Ureter (tissue), 1 donor: ENCODE measurements around a stretch of chr14.

DNA sequence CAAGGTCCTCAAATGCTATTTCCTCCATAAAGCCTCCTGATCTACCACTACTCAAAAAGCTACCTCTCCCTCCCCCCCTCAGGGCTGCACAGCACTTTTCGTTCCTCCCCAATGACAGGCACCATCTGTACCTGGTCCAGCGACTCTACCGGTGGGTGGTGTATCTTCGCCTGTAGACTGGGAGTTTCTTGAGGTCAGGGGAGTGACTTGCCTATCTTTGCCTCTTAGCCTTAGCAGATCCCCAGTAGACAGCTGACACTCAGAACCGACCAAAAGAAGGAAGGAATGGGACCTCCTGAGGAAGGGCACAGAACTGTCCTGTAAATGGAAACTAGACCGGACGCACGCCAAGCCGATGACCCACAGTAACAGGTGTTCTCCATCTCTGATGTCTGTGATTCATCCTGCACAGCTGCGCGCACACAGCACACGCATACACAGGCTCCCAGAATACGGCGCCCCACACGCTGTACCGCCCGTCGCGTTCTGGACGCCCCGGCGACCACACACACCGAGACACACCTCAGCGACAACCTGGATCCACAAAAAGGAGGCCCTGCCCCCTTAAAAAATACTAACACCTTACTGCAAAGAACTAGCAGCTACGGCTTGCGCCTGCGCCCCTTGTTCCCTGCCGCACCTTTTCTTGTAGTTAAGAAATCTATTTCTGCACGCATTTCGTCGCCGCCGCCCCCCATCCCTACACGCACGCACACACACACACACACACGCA is 673 bp upstream of the TTC9 start:
- PRO-cap, result no peak

GRCh38 chr14:70655121-70655947 is 13.6 kb downstream of the TTC9 start:
- PRO-cap, result no peak

DNA sequence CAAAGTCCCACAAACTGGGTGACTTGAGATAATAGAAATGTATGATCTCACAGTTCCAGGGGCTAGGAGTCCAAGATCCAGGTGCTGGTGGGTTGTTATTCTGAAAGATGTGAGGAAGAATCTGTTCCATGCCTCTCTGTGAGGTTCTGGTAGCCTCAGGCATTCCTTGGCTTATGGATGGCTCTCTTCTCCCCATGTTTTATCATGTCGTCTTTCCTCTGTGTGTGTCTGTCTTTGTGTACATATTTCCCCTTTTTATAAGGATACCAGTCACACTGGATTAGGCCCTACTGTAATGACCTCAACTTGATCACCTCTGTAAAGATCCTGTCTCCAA is 25.2 kb downstream of the TTC9 start:
- PRO-cap, result no peak

DNA sequence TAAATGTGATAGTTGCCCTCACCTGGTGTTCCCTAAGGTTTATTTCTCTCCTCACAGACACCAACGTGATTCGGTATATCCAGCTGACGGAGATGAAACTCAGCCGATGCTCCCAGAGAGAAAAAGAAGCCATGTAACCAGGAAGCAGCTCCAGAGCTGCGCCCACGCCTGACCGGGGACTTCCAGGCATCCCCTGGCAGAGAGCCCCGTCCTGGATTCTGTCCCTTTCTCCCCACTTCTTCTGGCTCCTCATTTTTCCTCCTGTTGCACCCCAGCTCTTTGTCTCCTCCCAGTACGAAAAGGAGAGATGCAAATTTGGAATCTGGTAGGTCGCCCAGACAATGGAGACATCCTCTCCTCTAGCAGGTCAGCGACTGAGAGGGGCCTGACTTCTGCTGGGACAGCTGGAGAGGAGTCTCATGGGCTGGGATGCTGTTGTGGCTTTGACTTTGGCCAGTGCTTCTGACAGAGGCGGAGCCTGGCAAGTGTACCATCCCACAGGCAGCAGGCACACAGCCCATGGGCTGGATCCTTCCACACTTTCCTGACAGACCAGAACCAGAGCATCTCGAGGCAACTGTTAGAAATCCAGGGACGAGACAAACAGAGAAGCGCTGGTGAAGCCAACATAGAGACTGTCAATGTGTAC is 29.4 kb downstream of the TTC9 start:
- PRO-cap, result no peak

GRCh38 chr14:70698365-70698806 is 56.7 kb downstream of the TTC9 start:
- PRO-cap, result no peak

DNA sequence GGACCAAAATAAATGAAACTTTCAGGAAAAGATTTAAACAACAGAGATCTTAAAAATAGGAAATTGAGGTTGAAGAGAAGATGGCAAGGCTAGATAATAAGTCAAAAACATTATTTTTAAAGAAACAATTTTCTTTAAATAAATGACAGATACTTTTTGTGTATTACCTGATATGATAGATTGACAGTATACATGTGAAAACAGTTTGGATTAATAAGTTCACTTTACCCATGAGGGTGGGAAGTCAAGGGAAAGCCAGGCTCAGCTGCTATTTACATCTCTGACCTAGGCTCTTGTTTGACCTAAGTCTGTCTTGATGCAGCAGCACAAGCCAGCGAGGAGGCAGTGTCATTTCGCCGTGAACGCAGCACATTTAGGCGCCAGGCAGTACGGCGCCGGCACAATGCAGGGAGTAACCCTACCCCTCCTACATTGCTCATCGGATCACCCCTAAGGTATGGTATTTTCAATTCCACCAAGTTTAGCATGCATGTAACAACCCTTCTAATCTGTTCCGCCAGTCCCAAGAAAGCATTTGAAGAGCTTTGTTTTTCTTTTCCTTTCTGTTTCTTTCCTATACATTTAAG is 81.1 kb downstream of the PCNX1 start:
- PRO-cap, result no peak

DNA sequence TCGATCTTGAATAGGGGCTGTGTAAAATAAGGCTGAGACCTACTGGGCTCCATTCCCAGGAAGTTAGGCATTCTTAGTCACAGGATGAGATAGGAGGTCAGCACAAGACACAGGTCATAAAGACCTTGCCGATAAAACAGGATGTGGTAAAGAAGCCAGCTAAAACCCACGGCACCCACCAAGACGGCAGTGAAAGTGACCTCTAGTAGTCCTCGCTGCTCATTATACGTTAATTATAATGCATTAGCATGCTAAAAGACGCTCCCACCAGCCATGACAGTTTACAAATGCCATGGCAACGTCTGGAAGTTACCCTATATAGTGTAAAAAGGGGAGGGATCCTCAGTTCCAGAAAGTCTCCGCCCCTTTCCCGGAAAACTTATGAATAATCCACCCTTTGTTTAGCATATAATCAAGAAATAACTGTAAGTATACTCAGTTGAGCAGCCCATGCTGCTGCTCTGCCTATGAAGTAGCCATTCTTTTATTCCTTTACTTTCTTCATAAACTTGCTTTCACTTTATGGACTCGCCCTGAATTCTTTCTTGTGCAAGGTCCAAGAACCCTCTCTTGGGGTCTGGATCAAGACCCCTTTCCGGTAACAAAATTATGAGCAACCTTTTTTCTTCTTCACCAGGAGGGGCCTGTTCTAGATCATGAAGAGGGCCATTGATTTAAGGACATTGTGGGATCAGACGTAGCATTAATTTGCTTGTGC is 189.4 kb upstream of the SIPA1L1 start:
- PRO-cap, result no peak

GRCh38 chr14:71142262-71142795 is 177.9 kb upstream of the SIPA1L1 start:
- PRO-cap, result no peak

DNA sequence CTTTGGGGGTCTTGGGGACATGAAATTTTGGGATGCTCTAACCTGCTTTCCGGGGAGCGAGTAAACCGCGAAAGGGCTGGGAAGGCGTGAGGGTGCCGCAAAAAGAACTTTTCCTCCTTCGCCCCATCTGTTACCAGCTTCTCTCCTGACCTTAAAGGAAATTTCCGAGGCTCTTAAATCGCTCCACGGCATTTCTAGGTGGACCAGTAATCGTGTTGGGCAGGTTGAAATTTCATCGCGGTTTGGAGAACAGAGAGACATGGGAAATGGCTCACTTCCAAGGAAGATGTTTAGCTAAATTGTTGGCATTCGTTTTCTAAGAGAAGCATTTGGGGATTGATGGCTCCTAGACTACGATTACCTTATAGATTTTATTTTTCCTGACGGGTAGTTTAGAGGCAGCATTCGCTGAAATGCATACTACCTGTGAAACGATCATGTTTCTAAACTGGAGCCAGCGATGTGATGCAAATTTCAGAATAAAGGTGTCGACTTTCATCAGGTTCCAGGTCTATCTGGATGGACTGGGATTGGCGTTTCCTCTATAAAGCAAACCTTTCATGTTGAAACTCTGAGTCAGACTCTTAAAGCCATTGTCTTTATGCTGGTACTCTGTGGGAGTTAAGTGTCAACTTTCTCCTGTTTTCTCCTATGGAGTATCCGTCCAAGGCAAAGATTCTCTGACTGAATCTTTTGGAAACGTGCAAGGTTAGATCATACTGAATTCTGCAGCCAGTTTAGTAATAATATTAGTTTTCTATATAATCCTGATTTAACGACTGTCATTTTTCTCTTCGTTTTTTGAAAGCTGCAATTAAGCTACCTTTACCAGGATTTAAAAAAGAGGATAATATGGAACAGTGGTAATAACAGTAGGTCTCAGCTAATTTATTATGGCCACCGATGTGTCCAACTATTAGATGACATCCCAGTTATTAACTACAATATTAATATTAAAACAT is 1.6 kb downstream of the SIPA1L1 start:
- PRO-cap, result no peak

DNA sequence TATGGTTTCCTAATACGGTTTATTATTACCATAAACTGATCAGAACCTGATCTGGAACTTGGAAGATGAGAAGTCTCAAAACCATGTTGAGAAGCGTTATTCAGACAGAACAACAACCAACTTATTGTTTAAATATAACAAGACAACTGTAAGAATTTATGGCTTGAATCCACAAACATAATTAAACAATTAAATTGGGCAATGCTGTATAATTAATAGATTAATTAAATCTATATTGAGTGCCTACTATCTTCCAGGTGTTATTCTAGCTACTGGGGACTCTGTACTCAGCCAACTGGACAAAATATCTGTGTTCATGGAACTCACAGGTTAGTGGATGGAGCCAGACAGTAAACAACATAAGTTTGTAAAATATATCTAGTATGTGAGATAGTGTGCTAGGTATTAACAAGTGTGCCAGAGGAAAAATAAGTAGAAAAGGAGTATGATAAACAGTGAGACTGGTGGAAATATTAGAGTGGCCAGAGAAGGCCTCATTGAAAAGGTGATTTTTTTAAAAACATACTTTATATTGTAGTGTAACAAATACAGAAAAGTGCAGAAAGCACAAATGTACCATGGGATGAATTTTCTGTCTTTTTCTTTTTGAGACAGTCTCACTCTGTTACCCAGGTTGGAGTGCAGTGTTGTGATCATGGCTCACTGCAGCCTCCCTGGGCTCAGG is 31.5 kb downstream of the SIPA1L1 start:
- PRO-cap, result no peak

DNA sequence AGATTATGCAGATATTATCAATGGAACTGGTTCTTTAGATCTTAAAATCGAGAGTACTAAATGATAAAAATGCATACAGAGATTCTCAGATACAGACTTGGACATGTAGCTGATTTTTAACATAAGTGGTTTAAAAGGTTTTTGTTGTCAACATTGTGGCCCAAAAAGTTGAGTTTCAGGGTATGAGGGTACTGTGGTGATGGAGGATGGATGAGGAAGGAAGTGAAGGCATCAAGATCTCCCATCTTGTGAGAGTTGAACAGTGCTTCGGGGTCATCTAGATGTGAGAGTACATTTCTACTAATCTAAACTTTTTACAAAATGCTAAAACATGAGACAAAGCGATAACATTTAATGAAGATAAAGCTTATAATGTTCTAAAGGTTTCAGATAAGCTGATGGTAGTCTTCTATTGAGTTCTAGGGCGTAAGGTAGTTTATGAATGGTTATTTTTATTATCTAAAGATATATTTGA is 39.6 kb downstream of the SIPA1L1 start:
- PRO-cap, result no peak

DNA sequence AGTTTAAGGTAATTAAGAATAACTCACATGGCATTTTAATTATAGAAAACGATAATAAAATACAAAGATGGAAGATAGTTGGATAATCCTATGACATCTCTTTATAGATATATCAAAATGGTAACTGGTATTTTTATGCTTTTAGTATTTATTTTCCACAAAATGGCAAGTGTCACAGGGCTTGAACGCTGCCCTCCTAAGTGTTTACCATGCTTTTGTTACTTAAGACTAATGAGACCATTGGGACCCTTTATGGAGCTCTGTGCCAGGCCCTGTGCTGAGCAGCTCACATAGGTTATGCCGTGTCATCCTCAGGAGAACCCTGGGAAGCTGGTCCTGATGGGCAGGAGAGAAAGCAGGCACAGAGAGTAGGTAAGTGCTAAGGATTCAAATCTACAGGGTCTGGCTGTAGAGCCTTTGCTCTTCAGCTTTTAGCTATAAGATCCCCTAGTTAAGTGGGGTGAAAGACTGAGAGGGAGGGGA is 161.6 kb downstream of the SIPA1L1 start:
- PRO-cap, result no peak

DNA sequence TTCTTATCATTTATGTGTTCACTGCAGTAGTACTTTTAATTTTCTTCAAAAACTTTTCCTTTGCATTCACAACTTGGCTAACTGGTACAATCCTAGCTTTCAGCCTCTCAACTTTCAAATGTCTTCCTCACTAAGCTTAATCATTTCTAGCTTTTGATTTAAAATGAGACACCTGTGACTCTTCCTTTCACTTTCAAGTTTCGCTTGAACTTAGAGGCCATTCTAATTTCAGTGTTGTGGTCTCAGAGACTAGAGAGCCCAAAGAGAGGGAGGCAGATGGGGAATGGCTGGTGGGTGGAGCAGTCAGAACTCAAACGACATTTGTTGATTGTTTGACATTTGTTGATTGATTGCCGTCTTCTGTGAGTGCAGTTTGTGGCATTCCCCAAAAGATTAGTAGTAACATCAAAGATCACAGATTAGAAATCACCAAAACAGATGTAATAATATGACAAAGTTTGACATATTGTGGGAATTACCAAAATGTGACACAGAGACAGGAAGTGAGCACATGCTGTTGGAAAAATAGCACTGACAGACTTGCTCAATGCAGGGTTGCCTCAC is 235.3 kb downstream of the SIPA1L1 start:
- PRO-cap, result no peak

DNA sequence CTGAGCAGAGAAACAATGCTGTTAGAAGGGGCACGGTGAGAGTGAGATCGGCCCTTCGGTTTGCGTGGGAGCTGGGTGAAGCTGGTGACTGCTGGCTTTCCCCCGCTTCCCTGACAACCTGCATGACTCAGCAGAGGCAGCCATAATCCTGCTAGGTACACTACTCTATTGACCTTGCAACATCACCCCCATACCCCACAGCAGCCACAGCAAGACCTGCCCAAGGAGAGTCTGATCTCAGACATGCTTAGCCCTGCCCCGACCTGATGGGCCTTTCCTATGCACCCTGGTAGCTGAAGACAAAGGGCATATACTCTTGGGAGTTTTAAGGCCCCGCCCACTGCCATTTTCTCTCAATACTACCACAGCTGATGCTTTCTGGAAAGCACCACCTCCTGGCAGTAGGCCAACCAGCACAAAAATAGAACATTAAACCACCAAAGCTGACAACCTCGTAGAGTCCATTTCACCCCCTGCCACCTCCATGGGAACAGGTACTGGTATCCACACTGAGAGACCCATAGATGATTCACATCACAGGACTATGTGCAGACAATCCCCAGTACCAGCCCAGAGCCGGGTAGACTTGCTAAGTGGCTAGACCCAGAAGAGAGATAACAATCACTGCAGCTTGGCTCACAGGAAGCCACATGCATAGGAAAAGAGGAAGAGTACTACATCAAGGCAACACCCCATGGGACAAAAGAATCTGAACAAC is 75.9 kb upstream of the RGS6 start:
- PRO-cap, result no peak

GRCh38 chr14:71932865-71933736 is 872 bp downstream of the RGS6 start:
- PRO-cap, result no peak

- PRO-cap, result no peak
Observed at GRCh38 chr14:71982014-71982437, 49.8 kb downstream of the RGS6 start.

DNA sequence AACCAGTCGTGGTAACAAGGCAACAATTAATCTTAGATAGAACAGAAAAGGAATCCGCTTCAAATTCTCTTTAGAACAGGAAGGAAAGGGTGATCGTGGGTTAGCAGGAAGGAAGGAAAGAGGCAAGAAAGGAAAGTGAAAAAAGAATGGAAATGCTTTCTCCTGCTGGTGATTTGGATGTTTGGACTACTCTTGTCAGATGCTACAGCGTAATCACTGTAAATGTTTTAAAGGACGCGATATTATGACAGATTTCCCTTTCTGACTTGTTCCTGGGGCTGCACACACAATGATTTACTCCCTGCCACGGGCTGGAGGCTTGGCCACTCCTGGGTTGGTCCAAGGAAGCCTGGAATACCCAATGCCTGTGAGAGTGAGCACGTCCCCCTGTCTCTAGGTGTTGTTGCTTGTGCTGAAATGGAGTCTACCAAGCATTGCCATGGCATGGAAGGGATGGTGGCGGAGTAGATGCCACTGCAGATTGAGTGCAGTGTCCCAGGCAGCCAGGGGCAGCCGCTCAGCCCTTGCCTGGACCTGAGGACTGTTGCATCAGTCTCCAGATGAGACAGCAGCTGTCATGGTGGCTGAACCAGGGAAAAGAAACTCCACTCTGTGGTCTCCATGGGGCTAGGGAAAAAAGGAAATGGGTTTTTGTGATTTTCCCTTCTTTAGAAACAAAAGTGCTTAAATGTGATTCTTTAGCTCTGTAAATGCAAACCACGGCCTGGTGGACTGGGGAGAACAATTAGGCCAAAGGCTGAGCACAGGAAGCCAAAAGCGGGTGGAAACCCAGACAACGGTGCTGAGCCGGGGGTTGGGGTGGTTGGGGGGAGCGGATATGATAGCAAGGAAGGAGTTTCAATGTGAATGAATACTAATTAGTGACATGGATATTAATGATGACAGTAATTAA is 443.0 kb downstream of the DPF3 start:
- PRO-cap, result no peak

GRCh38 chr14:72559670-72560097 is 334.2 kb downstream of the DPF3 start:
- PRO-cap, result no peak

DNA sequence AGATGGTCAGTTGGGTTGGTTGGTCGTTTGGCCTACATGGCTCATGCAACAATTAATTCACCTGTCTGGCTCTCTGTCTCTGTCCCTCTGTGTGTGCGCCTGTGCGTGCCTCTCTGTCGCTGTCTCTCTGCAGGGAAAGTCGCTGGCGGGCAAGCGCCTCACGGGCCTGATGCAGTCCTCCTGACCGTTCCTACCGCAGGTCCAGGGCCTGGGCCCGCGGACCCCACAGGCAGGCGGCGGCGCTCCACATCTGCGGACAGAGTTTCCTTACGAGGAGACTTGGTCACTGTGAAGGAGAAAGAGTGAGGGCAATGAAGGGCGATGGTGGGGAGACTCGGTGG is 331.6 kb downstream of the DPF3 start:
- PRO-cap, result no peak

- PRO-cap, result no peak
Observed at GRCh38 chr14:72639542-72639888, 254.4 kb downstream of the DPF3 start.